BE2C (cell line): ENCODE measurements around a stretch of chr6.

DNA sequence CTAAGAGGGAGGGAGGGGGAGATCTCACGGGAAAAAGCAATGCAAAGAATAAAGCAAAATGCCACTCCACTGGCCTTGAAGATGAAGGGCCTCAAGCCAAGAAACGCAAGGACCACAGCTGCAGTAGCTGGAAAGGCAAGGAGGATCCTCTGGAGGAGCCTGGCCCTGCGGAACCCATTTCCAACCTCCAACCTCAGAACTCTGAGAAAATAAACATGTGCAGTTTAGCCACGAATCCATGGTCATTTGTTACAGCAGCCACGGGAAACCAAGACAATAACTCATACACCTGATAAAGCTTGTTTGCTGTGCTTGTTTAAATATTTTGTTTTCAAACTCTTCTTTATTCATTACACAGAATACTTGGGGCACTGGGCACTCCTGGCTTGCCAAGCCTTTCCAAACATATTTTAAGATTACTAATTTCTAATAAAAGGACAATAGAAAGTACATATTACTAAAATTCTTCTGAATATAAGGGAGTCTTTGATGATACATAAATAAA is 10.4 kb downstream of the SERPINB6 start:
- RRBS, result no CpG with 5 or more reads among the region's 5 CpGs

DNA sequence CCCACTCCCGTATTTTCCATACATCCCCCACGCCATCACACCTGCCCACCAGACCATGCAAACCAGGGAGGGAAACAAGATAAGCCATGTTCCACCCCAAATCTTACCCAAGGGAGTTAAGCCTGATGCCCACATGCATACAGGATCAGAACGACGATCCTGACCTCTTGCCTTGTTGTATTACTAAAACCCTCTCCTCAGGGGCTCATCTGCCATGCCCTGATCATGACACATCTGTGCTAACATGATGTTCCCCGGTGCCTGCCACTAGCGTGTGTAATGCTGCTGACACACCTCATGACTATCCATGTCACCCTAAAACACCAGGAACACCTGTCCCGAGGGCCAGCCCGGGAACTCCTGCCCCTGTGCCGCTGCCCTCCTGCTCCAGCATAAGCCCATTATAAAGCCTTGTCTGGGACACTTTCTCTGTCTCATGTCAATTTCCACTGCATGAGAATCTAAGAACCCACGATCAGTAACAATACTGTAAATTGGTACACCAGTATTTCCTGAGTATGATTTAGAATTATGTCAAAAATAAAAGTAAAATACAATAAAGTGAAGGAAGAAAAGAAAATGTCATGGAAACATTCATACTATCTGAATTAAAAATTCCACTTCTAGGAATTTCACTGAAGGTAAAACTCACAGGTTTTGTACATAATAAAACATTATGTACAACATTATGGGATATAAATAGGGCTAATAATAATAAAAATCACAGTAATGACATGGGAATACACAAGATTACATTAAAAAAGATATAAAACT is 7.5 kb downstream of the SERPINB6 start:
- RRBS, result 88% methylated on average over 4 of the region's 10 CpGs

- RRBS, result under 1% methylated on average over 12 of the region's 36 CpGs
These were observed 10.7 kb upstream of the NQO2 start for GRCh38 chr6:2988974-2989438.

DNA sequence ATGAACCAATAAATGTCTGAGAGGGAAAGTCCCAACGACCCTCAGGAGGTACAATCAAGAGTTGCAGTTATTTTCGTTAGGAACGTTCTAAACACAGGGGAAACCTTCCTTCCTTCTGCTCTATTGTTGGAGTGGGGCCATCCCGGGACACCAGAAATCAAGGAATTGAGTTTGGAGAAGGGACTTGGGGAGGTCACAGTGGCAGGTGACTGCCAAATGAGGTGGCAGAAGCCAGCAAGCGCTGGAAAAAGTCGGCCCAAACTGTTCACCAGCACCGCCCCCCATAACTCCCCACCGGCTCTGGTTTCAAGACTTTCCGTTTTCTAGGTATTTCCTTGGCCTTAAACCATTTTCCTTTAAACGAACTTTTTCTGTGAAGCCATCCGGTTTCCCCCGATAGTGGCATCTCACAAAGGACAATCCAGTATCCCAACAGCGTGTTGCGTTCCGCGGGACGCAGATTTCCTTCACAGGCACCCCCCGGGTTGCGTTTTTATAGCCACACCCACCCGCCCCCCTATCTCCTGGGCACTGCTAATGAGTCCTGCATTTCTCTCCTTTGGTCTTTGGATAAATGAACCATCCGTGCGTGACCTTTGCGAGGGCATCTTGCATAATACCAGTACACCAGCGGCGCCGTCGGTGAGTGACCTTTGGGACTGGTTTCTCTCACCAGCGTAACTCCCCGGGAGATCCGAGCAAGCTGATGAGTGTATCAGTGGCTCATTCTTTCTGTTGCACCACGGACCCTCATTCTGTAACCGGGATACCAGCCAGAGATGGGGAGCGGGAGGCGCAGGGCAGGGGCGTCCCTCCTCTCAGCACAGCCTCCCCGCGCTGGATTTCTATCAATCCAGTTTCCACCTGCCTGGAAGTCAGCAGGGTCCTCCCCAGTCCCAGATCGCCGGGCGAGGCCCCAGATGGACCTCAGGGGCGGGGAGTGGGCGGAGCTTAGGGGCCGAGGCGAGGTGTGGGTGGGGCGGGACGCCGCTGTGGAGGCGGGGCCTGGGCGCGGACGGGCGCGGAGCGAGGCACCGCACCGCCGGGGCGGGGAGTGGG is 647 bp upstream of the NQO2 start:
- RRBS, result 4% methylated on average over 9 of the region's 58 CpGs

- RRBS, result no CpG with 5 or more reads among the region's 16 CpGs
These were observed 14.8 kb downstream of the RIPK1 start for GRCh38 chr6:3083034-3083529.

DNA sequence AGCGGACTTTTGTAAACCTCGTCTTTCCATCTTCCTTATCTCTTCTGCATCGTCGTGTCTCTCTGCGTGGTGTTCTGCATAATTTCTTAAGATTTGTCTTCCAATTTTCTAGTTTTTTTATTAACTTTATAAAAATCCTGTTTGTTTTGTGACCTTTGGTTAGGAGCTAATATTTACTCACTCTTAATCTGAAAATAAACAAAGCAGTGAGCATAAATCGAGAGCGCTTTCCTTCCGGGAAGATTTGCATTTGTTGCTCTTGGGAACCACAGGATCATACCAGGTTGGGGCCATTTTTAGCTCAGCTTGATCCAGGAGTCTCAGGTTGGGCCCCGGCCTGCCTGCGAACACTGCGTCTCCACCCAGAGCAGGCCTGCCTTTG is 17.1 kb downstream of the BPHL start:
- RRBS, result 89% methylated on average over 2 of the region's 11 CpGs

GRCh38 chr6:3162009-3162473 is 4.7 kb upstream of the TUBB2A start:
- RRBS, result no CpG with 5 or more reads among the region's 6 CpGs

DNA sequence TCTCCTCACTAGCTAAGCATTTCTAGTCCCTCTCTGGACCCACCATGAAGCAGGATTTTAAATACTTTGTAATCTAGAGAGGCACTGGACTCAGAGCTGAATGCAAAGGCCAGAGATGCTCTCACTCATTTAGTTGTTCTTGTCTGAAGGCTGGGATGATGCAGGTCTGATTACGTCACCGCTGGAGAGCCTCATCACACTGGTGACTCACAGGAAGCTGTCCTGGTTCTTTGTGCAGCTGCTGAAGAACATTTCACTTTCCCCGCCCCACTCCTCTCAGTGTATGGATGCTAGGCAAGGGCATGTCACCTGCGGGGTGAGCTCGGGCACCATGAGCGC is 19.4 kb upstream of the TUBB2A start:
- RRBS, result no CpG with 5 or more reads among the region's 6 CpGs

DNA sequence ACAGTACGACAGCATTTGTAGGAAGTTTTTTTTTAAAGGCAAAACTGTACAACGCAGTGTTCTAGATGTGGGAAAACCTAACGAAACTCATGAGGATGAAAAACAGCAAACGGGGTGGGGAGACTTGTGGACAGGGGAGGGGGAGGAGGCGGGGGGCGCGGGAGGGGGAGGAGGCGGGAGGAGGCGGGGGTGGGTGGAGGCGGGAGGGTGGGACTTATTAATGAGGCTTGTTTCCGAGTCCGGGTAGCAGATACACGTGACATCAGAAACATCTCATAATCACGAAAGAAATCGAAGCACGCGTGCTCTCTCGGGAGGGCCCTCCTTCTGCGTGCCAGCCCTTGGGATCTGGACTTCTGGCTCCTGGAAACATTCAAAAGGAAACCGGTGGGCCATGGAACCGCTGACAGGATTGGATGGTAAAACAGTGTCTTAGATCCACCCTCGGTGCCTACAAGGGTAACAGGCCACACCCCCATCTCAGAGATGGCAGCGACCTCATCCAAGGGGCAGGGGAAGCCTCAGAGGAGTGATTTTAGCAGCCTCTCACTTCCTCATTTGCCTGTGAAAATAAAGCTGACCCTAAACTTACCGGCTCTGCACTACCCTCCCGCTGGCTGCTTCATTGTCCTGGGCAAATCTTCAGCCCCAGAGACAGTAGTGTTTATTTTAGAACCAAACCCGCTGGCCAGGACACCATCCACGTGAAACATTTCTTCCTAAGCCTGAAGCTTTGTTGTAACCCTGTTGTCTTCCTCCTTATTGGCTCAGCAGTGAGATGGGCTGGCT is 97.4 kb downstream of the PSMG4 start:
- RRBS, result no CpG with 5 or more reads among the region's 27 CpGs

DNA sequence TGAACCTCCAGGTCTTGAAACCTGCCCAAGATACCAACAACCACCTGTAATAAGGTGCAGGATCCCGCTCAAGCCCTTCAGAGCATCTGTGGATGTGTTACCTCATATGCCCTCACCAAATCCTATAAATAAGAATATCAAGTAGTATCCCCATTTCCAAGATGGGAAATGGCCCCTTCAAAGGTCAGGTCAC is 97.9 kb downstream of the PSMG4 start:
- RRBS, result no CpG with 5 or more reads among the region's 1 CpG

GRCh38 chr6:3363230-3364253 is 93.3 kb downstream of the SLC22A23 start:
- RRBS, result no CpG with 5 or more reads among the region's 14 CpGs

DNA sequence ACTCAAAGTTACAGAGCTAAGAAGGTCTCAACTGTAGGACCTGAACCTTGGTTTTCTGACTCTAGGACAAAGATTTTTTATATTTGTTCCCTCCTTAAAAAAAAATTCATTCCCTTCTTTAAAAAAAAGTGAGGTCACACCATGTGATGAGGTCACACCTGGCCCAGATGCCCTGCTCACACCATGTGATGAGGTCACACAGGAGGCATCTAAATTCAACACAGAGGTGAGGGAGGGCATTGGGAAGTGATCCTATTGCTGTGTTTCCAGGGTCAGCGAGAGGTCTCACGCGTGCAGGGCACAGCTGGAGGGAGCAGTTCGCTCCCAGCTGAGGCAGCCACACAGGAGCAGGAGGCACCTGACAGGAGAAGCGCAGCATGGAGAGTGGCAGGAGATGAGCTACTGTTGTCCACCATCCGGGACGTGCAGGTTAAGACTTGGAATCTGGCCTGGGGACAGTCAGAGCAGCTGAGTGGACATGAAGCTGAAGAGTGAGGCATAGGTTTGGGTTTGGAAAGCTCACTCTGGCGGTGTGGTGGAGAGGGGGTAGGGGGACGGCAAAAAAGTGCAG is 92.4 kb downstream of the SLC22A23 start:
- RRBS, result no CpG with 5 or more reads among the region's 9 CpGs

GRCh38 chr6:3372840-3373672 is 83.8 kb downstream of the SLC22A23 start:
- RRBS, result no CpG with 5 or more reads among the region's 7 CpGs

DNA sequence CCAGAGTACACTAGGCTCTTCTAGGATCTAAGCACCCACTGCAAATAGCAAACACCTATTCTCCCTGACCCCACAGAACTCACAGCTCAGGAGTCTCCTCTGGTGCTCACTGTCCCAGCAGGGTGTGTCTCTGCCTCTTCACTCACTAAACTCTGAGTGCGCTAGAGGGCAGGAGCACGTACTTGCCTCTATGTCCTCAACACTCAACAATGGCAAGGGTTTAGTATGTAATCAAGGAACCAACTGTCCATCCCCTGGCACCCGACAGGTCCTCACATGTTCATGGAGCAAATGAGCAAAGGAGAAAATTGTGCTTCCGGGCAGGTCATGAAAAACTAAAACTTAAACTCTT is 54.3 kb downstream of the SLC22A23 start:
- RRBS, result no CpG with 5 or more reads among the region's 4 CpGs

DNA sequence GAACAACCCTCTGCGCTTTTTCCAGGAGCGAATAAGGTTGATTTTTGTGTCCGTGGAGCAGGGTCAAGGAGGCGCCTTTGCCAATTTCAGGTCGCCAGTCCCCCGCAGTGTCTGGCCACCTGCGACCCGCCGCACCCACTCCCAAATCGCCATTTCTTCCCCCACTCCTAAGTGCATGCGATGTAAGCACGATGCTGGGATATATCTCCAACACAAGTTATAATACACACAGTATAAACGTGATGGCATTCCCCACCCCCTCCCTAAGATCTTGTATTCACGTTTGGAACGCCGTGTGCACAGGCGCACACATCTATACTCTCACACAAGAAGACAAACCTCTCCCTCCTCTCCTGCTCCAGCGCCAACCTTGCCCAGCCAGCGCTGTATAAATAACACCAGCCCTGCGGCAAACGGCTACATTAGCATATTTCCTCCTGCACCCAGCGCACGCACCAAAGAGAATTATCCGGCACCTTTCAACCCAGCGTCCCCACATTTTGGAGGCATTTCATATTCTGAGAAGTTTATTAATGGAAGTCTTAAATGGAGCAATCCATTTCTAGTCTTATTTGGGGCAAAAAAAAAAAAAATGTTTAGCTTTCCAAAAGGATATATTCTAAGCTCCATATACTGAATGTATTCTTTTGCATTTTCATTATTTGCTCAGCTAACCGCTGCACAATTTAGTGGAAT is 879 bp upstream of the SLC22A23 start:
- RRBS, result no CpG with 5 or more reads among the region's 26 CpGs

- RRBS, result 79% methylated on average over 9 of the region's 21 CpGs
These were observed 25.7 kb downstream of the PXDC1 start for GRCh38 chr6:3725662-3726447.

DNA sequence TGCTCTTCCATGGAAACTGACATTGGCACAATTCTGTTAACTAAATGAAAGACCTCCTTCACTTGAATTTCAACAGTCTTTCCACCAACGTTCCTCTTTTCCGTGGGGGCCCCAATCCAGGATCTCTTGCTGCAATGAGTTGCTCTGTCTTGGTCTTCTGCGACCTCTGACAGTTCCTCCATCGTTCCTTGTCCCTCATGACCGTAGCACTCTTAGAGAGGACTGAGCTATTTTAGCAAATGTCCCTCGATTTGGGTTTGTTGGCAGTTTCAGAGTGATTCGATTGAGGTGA is 20.0 kb downstream of the PXDC1 start:
- RRBS, result no CpG with 5 or more reads among the region's 7 CpGs

GRCh38 chr6:3742695-3743566 is 8.6 kb downstream of the PXDC1 start:
- RRBS, result 89% methylated on average over 1 of the region's 22 CpGs

GRCh38 chr6:3748080-3748770 is 3.3 kb downstream of the PXDC1 start:
- RRBS, result no CpG with 5 or more reads among the region's 12 CpGs

DNA sequence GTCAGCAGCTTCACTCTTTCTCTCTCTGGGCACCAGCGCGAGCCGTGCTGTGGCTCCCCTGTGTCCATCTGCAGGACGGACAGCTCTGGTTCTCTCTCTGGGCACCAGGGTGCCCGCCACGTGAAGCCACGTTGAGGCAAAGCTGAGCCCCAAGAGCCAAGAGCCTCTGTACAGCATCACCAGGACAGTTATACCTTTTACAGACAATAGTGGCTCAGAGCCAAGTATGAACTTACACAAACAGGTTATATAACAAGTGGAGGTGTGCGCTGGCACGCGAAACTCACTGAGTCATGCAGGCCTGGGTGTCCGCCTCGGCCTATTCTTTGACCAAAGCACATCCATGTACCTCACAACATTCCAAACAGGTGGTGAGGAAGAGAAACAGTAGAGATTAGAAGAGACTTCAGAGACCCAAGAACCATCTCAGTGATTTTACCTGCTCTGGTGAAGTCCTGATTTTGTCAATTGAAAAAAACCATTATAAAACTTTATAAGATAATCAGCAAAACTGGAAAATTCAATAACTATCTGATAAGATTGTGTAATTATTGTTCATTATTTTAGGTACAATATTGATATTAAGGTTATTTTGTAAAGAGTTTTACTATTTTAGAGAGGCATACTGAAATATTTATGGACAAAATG is 51.0 kb downstream of the FAM50B start:
- RRBS, result no CpG with 5 or more reads among the region's 12 CpGs